Melanocyte of skin (primary cell): Measurements from ENCODE around the genes TRANK1 and MLH1.

GRCh38 chr3:33562858-33563984, 123.0 kb upstream of the UBP1 start:
- CAGE, long polyA plus RNA, 2 experiments: no peak in any of the 2 experiments

GRCh38 chr3:33644189-33644958, 73.7 kb downstream of the CLASP2 start:
- CAGE, long polyA plus RNA, 2 experiments: no peak in any of the 2 experiments

DNA sequence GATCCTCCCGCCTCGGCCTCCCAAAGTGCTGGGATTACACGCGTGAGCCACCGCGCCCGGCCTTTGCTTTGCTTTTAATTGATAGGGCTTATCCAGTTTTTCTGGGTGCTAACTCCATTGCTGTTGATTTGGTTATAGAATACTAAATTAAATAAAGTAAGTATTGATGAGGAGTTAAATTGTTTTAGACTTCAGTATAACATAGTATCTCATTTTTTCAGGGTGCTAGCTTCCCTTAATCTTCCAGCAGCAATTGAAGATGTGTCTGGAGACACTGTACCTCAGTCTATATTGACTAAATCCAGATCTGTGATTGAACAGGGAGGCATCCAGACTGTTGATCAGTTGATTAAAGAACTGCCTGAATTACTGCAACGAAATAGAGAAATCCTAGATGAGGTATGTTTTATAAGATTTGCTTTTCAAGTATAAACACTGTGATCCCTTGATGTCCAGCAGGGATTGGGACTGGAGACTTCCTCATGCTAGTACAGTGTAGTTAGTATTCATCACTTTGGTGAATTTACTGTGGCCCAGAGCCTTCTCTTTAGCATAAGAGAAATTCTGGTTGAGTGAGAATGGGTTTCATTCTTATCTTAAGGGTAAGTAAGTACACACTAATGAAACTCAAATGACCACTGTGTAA, 43.4 kb downstream of the PDCD6IP start:
- CAGE, long polyA plus RNA, 2 experiments: no peak in any of the 2 experiments

- CAGE, long polyA plus RNA, 2 experiments: no peak in any of the 2 experiments
Measured at GRCh38 chr3:33843967-33844362, 45.5 kb downstream of the PDCD6IP start.

- CAGE, long polyA plus RNA, 2 experiments: no peak in any of the 2 experiments
Measured at GRCh38 chr3:34200454-34201201, 402.2 kb downstream of the PDCD6IP start.

DNA sequence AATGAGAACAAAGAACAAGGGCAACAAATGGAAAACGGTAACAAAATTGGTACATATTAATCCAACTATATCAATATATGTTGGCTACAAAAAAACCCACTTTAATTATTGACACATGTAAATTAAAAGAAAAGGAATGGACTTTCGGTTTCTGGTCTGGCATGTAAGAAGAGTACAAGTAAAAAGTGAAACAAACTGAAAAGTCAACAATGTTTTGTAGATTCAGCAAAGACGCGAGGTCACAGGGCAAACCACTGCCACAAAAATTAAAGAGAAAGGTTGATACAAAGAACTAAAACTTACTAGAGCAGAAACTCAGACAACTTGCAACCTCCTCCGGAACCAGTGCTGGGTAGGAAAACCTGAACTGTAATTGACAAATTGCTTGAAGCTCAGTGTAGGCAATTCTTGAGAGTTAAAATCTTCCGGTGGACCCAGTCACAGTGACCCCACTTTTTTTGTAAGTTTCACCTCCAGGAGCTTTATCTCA, 110.6 kb upstream of the ARPP21 start:
- CAGE, long polyA plus RNA, 2 experiments: no peak in any of the 2 experiments

DNA sequence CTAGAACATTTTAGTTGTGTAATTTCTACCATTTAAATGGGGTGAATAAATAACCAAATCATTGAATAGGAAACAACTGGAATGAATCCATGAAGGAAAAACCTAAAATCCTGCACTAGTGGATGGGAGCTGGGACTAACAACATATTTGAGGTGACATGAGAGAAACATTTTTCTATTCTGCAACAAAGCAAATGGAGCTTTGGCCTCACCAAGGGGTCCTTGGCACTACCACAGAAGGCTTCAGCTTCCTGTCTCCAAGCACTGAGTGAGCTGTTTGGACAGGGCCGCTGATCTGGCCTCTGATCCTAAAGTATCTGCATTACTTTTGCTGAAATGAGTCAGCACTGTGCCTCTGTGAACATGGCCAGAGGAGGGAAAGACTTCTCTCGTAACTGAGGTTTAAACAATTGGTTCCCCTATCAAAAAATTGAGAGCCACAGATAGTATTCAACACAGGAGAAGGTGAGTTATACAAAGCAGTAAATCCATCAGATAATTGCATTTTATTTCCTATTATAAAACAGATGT, 9.0 kb downstream of the ARPP21 start:
- CAGE, long polyA plus RNA, 2 experiments: no peak in any of the 2 experiments

- CAGE, long polyA plus RNA, 2 experiments: no peak in any of the 2 experiments
Measured at GRCh38 chr3:36380798-36381169, 480 bp downstream of the STAC start.

DNA sequence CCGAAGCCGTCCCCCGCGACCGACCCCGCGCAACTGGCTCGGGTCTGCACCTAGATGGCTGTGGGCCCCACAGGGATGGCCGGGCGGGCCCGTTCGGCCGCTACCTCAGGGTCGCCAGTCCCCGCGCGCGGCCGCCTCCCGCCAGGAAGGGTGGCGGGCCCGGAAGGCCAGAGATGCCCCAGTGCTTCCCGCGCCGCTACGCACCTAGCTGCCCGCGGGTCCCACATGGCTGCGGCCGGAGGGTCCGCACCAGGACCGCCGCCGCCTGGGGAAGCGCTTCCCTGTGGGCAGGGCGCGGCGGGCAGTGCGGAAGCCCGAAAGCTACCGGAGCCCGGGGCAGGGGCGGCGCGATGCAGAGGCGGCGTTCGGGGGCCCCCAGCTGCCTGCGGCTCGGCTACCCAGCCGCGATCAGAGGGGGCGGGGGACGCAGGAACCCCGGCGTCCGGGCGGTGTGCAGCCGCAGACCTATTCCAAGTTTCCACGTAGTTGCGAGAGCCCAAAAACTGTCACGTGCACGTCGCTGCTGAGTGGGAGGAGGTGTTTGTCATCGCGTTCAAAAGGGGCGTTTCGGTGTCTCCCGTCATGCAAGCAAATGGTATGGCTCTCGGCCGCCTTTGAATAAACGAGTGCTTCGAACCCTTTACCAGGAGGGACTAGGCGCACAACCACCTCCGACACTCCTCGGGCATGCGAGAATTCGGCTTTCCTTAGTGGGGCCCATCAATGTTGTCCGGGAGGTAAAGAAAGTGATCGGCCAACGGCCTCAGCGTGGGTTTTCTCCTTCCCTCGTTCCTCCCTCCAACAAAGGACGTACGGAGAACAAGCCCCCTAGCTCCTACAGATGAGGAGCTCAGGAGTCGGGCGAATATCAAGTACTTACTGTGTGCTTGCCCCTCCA, at the start of gene TRANK1:
Gene TRANK1 (minus strand): TSS at position 472 of the 898 bp plus-strand sequence.
- CAGE, long polyA plus RNA, 2 experiments: no peak in any of the 2 experiments

DNA sequence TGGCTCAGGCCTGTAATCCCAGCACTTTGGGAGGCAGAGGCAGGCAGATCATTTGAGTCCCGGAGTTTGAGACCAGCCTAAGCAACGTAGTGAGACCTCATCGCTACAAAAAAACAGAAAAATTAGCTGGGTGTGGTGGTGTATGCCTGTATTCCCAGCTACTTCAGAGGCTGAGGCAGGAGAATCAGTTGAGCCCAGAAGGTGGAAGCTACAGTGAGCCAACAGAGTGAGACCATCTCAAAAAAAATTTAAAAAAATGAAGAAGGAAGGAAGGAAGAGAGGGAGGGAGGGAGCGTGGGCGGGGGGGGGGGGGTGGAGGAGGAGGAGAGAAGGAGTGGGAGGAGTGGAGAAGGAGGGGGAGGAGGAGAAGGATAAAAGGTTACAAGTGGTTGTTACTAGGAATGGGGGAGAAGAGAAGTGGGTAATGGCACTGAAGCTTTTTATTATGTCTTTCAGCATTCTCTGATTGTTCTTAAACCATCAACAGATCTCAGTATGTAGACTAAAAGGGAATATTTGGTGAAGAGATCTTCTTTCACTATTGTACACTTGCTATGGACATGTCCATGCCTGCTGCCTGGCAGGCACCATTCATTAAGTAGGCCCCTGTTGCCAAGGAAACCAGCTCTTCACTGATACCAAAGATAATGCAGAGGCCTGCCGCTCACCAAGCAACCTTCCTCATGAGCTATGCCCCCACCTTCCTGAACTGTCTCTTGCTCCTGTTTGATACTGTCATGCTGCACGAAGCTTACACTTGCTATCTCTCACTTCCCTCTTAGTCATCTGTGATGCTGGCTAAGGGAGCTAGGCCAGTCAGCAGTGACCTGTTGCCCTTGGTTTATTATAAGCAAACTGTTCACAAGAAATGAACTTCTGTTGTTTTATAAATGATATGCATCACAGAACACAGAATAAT, 23.3 kb downstream of the EPM2AIP1 start:
- CAGE, long polyA plus RNA, 2 experiments: no peak in any of the 2 experiments

- CAGE, long polyA plus RNA, 2 experiments: no peak in any of the 2 experiments
Measured at GRCh38 chr3:36989062-36990033, 3.6 kb downstream of the EPM2AIP1 start.

DNA sequence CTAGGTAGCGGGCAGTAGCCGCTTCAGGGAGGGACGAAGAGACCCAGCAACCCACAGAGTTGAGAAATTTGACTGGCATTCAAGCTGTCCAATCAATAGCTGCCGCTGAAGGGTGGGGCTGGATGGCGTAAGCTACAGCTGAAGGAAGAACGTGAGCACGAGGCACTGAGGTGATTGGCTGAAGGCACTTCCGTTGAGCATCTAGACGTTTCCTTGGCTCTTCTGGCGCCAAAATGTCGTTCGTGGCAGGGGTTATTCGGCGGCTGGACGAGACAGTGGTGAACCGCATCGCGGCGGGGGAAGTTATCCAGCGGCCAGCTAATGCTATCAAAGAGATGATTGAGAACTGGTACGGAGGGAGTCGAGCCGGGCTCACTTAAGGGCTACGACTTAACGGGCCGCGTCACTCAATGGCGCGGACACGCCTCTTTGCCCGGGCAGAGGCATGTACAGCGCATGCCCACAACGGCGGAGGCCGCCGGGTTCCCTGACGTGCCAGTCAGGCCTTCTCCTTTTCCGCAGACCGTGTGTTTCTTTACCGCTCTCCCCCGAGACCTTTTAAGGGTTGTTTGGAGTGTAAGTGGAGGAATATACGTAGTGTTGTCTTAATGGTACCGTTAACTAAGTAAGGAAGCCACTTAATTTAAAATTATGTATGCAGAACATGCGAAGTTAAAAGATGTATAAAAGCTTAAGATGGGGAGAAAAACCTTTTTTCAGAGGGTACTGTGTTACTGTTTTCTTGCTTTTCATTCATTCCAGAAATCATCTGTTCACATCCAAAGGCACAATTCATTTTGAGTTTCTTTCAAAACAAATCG, at the start of gene MLH1:
Gene MLH1 (plus strand): TSS at position 204 of the 821 bp plus-strand sequence.
- CAGE, long polyA plus RNA, 2 experiments: no peak in any of the 2 experiments

- CAGE, long polyA plus RNA, 2 experiments: no peak in any of the 2 experiments
Measured at GRCh38 chr3:37058743-37059278, 65.5 kb downstream of the MLH1 start.

DNA sequence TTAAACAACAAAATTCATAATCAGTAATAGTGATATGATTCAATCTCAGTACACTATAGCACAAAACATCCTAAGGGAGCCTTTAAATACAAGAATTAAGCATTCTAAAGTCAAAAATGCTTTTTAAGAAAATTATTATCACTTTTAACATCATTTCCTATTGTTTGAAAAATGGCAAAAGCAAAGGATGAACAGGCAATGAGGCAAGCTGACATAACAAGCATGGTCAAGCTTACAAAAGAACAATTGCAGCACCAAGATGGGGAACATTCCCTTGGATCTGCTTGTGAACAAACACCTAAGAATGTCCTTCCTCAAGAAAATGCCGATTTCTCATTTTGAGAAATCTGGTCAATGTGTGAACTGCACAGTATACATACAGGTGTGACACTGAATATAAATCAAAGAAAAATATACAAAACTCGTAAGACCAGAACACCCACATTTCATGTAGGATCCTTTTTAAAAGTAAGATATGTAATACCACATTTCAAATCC, 59.0 kb downstream of the LRRFIP2 start:
- CAGE, long polyA plus RNA, 2 experiments: no peak in any of the 2 experiments

DNA sequence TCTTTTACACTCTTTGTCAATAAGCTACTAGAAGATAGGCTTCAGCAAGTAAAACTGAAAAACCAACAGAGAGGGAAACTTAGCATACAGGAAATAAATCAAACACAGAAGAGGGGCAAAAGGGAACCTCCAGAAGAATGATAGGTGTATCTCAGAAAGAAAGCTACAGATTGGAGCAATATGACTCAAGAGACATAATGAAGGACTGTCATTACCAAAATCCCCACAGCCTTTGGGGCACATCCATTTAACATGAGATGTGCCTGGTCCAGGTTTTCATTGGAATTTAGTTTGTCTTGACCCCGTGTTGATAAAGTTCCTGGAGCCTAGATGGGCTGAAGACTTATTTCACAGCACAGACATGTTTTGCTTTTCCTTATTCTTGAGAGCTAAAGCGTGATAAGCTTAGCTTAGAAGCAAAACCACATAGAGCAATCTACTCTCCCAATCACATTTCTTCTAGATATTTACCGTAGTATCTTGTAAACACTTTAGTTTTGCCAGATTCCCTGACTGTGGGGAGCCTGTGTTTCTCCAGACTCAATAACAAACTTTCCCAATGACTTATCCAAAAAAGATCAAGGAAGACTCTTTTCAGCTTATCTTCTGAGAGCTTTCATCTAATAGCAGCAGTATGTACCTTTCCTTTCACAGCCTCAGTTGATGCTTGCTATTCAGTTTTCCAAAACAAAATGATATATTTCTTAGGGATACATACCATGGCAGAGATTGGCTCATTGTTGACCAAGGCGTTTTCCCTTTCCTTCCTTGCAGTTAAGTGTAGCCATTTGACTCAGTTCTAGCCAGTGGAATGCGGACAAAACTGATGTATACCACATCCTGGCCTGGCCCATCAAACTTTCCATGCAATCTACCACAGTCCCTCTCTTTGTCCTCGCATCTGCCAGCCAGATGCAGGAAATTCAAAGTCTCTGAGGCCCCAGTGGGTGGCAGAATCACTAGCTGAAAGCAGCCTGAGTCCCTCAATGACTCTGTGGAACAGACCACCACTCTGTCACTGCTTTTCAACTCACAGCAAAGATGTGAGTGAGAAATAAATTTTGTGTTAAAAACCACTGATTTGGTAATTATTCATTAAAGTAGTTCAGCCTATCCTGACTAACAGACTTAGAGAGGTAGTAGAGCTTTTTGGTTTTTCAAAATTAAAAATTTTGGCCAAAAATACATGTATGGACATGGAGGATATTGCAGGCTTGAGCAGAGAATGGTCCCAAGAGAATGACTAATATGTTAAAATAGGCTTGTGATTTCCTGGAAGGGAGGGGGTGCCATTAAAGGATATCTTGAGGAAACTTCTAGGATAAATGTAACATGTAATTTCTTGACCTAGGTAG, 11.3 kb downstream of the LRRFIP2 start:
- CAGE, long polyA plus RNA, 2 experiments: no peak in any of the 2 experiments

GRCh38 chr3:37323949-37324396, 80.9 kb downstream of the GOLGA4 start:
- CAGE, long polyA plus RNA, 2 experiments: no peak in any of the 2 experiments

GRCh38 chr3:37753579-37754181, 108.0 kb upstream of the CTDSPL start:
- CAGE, long polyA plus RNA, 2 experiments: no peak in any of the 2 experiments

DNA sequence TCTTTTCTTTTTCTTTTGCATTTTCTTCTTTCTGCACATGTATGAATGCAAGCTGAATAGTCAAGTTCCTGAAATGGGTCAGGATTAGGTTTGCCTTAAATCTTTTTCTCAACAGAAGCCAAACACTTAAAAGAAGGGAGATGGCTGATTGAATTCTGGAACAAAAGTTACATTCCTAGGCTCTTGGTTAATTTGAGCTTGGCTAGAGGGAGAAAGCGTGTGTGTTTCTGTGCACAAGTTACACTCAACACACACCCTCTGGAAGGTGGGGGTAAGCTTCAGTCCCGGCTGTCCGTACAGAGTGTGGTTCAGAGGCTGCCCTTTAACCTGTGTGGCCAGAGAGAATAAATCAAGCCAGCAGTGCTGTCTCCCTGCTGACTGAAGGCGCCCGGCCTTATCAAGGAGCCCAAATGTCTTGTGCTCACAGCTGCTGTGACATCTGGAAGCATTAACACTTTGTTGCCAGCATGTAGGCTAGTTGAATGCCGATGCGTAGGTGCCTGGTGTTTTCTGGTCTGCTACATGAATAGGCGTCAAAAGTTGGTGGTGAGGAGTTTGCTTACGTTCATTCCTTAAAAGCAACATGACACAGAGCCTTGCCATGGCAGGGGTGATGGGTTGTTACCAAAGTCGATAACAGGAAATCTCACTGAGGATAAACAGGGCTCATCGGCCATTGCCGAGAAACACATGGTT, 96.1 kb upstream of the CTDSPL start:
- CAGE, long polyA plus RNA, 2 experiments: no peak in any of the 2 experiments

DNA sequence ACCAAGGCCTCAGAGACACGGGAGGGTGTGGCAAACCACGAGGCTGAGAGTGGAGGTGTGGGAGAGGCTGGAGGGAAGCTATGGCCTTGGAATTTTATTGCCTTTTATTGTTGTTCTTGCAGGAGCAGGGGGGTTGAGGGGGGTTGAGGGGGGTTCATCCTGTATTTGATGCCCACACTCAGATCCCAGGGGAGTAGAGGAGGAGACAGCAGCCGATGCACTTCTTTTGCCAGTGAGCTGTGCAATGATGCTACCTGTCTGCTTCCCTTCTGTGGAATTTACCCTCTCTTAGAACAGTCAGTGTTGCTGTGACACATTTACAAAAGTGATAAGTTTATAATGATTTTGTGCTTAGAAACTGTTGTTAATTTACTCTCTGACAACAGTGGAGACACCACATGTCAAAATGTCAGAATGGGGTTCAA, 75.8 kb upstream of the CTDSPL start:
- CAGE, long polyA plus RNA, 2 experiments: no peak in any of the 2 experiments

GRCh38 chr3:37990974-37991866, 634 bp downstream of the VILL start:
- CAGE, long polyA plus RNA, 2 experiments: no peak in any of the 2 experiments